ENCODE results near the genes COL9A2 and RIMS3.

DNA sequence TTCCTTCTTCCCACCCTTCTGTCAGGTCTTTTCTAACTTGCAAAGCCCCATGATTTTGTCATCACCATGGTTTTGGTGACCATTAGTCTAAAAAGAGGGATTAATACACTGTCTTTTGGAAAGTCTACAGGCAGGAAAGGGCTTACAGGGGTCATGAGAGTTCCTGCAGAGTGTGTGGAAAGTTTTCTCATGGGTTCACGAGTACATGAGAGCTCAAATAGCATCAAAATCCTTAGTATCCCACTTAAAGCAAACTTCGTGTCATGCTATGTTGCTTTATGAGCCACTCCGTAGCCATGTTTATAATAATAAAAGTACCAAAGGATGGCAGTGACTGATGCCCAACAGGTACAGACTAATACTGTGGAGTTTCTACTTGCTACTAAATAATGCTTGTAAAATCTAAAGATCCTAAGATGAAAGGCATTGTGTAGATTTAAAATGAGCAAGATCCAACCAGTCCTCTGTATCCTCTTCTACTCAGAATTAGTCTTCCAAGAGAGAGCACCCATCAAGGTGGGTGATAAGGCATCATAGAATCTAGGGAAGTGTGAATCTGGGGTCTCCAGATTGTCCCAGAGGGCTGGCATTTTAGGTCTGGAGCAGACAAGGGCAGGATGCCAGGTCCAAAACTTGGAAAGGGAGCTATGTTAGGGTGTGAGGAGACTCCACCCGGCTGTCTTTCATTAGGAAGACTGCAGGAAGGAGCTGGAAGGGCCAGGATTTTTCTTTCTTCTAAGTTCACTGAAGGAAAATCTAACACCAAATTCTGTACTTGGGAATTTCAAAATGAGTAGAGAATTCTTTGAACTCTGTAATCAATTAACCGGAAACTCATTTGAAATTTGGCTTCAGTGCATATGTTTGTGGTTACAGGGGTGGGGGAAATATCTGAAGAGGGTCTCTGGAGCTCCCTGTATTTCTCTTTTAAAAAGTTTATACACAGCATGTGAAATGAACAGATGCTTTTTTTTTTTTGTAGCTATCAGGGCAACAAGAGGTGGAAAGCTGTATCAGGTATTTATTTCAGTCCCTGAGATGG lies 86.2 kb upstream of the BMP8A start:
- PRO-cap: no peak
- RAMPAGE, long total RNA, 3 experiments: no peak in any of the 3 experiments

- PRO-cap: no peak
- RAMPAGE, long total RNA, 3 experiments: no peak in any of the 3 experiments
Observed at GRCh38 chr1:39432226-39432855, 59.1 kb upstream of the BMP8A start.

DNA sequence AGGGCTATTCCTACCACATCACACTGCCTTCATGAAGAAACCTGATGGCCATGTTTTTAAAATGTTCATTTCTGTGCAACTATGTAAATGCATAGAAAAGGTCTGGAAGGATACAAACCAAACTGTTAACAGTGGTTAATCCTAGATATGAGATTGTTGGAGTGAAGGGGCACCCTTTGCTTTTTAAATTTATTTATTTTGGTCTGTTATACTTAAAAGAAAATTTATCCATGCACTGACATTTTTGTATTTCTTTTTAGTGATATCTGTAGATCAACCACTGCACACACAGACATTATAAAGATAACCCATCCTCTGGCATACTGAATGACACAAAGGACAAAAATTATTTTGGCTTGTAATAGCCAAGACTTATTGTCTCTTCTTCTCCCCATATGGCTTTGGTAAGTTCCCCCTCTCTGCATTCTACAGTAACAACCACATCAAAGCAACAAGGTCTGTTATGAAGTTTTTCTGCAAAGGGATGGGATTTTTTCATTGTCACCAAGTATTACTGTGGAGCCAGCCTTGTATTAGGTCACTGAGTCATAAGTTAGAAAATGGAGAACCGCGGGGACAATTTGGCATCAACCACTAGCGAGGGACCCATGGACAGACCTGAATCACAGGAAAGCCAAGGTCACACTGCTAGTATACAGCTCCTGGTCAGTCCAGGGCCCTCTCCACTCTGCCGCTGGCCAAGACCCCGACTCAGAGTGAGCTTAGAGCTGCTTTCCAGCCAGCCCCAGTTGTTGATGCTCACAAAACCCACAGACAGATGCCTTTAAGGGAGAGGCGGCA lies 6.2 kb downstream of the PABPC4 start:
- PRO-cap: no peak
- RAMPAGE, long total RNA, 3 experiments: no peak in any of the 3 experiments

GRCh38 chr1:39571021-39571503 lies 5.5 kb downstream of the PABPC4 start:
- PRO-cap: no peak
- RAMPAGE, long total RNA, 3 experiments: no peak in any of the 3 experiments

DNA sequence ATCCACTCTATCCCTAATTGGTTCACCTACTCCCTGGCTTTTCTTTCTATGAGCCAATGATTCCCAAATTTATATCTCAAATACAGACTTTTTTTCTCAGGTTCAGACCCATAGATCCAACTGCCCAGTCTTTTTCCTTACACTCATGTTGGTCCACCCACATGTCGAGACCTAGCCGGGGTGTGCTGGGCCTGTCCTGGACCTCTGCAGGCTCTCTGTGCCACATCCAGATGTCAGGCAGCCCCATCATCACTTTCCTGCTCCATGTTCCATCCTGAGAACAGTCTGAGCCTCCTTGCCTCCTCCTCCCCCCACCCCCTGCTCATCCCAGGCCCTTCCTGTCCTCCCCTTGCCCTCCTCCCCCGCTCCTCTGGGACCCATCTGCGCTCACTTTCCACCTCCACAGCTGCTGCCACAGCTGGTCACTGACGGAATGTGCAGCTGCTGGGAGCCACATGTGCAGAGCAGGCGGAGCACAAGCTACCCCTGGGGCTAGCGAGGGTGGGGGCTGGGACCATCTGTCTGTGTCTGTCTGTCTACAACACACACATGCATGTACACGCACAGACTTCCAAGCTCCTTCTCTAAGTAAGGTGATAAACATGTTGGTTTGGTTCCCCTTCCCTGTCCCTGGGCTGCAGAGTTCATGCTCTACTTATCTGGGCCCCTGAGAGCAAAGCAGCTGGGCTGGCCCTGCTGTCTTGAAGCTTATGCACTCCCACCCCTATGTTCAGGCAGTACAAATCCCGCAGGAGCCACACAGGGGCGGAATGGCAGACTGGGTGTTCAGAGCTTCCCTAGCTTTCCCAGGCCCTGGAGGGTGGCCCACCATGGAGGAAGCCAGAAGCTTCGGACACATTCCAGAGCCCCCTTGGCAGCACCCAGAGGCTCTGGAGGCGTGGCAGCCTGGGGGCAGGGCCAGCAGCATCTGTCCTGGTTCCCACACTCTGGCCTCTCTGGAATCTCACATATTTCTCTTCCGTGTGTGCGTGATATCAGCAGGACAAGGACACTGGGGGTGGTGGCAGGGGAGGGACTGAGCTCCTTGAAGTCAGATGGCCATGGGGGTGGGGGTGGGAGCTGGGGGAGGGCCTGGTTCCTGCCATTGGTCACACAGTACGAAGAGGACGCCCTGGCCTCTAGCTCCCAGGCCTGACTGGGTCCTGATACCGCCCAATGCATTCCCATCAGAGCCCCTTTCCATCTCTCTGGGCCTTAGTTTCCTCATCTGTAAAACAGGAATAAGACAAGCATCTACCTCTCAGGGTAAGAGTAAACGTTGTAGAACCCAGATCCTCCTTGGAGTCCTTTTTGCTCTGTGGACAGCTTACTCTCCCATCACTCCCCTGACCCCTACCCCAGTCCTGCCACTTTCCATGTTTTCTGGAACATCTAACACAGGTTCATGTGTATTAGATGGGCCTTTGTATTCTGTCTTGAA lies 7.0 kb upstream of the HEYL start:
- PRO-cap: bidirectional peak, plus-strand start at position 1,105 of the sequence, minus-strand start at position 1,014 of the sequence
- RAMPAGE, long total RNA, 3 experiments: no peak in any of the 3 experiments

DNA sequence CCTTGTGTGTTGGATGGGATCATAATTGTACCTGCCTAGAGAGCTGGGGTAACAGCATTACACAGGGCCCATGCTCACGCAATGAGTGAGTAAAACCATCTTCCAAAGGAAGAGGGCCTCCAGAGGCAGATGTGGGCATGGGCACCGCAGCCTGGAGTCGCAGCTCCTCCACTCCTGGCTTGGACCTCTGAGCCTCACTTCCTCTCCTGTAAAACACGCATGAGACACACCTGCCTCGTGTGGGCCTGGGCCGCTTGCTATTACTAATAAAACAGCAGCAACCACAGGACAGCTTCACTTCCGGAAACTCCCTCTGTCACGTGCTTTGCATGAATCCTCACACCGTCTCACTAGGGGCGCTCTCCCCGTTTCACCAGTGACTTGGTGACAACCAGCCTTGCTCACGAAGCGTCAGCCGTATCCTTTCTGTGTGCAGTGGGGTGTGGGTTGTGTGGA lies 10.4 kb upstream of the BMP8B start:
- PRO-cap: no peak
- RAMPAGE, long total RNA, 3 experiments: no peak in any of the 3 experiments

DNA sequence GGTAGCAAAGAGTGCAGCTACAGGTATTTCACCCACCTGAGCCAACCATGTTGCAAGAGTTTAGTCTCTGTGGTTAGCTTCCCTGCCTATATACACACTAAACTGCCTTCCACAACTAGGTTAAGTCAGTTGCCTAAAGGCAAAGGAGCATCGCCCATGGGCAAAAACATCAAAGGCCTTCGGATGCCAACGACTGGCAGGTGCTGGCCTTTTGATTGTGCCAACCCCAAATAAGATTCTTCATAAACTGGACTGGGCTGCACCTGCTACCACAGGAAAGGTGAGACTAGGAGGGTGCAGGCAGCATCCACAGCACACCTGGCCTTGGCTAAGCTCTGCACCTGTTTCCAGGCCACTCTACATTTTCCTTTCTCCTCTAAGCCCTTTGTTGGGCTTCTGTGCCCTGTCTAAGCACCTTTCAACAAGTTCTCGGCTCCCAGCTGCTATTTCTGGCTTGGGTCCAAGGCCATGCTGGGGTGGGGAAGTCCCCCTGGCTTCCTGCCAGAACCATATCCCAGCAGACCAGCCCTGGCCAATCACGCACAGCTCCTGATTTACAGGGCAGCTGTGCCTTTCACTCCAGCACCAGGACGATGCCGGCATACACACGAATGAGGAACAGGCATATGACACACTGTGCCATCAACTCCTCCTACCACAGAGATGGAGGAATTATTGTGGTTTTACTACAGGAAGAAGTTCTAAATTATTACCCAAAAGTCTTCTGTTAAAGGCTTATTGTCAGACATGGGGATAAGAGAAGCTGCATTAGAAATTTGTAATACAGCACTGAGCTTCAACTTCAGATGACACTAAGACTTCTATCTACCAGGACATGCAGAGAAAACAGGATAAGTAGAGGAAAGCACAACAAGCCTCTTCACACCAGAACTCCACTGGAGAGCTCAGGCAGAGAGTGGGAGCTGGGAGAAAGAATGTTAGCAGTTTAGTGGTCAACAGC lies 37.7 kb downstream of the TRIT1 start:
- PRO-cap: unidirectional peak, plus-strand start at position 602 of the sequence
- RAMPAGE, long total RNA, 3 experiments: no peak in any of the 3 experiments

DNA sequence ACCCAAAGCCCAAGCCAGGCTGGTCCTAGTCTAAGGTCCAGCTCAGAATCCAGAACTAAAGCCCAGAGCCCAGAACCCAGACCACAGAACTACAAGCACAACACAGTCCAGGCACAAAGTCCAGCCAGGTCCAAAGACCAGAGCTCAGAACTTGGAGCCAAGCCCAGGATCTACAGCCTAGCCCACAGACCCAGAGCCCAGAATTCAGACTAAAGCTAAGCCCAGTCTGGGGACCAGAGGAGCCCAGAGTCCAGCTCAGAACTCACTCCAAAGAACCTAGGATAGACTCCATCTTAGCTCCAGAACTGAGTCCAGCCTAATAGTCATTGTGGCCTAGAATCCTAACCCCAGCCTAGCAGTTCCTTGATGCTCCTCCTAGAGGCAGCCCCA lies 17.8 kb upstream of the MFSD2A start:
- PRO-cap: no peak
- RAMPAGE, long total RNA, 3 experiments: no peak in any of the 3 experiments

GRCh38 chr1:39959763-39960565 lies 5.0 kb downstream of the MFSD2A start:
- PRO-cap: no peak
- RAMPAGE, long total RNA, 3 experiments: no peak in any of the 3 experiments

DNA sequence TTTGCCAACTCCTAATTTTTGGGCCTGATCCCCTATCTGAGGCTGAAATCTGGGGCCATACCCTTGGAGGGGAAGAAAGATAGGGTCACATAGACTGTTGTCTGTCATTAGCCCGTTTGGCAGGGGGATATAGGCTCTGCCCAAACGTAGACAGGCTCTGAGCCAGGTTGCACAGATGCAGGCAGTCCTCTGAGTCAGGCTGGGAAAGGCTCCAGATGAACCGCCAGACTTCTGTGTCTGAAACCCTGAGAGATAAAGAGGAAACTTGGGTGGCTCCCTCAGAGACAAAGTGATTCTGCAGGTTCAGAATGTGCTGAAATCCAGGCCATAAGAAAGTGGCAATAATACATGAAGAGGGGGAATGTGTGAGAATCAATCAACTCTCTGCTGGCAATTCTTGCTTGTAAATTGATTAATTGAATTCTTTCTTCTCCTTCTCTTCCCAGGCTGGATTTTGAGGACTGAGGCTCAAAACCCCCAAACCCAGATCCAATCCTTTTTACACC lies 3.9 kb upstream of the CAP1 start:
- PRO-cap: no peak
- RAMPAGE, long total RNA, 3 experiments: no peak in any of the 3 experiments

GRCh38 chr1:40049587-40050262 lies 9.2 kb downstream of the CAP1 start:
- PRO-cap: bidirectional peak, plus-strand start at chr1:40050062, minus-strand start at chr1:40049874
- RAMPAGE, long total RNA, 3 experiments: no peak in any of the 3 experiments

DNA sequence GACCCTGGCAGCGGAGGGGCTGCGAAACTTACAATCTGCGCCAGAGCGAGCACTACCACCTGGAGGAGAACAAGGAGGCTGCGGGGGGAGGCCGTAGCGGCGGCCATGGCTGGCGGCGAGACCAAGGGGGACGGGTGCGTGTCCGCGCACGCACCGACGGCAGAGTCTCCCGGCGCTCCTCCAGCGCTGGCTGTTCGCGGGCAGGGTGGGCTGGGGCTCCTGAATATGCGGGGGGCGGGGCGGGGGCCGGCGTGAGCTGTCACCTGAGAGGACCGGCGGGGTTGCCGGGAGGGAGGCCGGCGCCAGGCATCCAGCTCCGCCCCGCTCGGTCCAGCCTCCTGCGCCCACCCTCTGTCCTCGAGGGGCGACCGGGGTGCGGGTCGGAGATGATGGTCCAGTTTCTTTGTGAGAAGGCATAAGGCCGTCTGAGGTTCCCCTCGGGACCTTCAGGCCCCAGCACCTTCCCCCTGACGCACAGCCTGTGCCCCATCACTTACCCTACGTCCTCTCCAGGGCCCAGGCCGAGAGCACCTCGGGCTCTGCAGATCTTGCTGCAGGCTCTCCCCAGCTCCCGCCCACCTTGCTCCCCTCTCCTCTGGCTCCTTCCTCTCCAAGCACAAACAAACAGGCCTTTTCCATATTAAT lies at the start of gene COL9A2:
TSS of gene COL9A2 (minus strand) at position 196 of the 645 bp plus-strand sequence.
- PRO-cap: no peak
- RAMPAGE, long total RNA, 3 experiments: no peak in any of the 3 experiments

GRCh38 chr1:40338709-40339092 lies 21.6 kb upstream of the COL9A2 start:
- PRO-cap: no peak
- RAMPAGE, long total RNA, 3 experiments: no peak in any of the 3 experiments

- PRO-cap: unidirectional peak, minus-strand start at chr1:40340104
- RAMPAGE, long total RNA, 3 experiments: no peak in any of the 3 experiments
Observed at GRCh38 chr1:40339926-40340298, 22.8 kb upstream of the COL9A2 start.

DNA sequence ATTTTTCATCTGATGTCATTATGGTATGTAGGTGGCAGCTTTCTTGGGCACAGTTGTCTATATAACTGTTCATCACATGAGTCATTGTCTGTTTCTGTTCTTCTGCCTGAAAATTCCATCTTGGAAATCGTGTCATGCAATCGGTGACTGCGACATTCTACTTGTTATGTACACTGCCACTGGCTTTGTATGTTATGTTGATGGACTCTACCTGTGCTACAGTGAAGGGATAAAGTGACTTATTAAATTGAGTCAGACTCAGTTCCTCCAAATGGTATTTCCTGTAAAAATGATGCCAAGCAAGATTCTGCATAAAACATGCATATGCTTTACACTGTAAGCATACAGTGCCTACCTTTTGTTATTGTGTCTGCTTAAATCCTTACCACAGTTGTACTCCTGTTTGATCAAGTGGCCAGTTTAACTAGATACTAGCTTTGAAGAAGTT lies 8.6 kb downstream of the SMAP2 start:
- PRO-cap: no peak
- RAMPAGE, long total RNA, 3 experiments: no peak in any of the 3 experiments

- PRO-cap: no peak
- RAMPAGE, long total RNA, 3 experiments: no peak in any of the 3 experiments
Observed at GRCh38 chr1:40384149-40384855, 10.8 kb downstream of the SMAP2 start.

DNA sequence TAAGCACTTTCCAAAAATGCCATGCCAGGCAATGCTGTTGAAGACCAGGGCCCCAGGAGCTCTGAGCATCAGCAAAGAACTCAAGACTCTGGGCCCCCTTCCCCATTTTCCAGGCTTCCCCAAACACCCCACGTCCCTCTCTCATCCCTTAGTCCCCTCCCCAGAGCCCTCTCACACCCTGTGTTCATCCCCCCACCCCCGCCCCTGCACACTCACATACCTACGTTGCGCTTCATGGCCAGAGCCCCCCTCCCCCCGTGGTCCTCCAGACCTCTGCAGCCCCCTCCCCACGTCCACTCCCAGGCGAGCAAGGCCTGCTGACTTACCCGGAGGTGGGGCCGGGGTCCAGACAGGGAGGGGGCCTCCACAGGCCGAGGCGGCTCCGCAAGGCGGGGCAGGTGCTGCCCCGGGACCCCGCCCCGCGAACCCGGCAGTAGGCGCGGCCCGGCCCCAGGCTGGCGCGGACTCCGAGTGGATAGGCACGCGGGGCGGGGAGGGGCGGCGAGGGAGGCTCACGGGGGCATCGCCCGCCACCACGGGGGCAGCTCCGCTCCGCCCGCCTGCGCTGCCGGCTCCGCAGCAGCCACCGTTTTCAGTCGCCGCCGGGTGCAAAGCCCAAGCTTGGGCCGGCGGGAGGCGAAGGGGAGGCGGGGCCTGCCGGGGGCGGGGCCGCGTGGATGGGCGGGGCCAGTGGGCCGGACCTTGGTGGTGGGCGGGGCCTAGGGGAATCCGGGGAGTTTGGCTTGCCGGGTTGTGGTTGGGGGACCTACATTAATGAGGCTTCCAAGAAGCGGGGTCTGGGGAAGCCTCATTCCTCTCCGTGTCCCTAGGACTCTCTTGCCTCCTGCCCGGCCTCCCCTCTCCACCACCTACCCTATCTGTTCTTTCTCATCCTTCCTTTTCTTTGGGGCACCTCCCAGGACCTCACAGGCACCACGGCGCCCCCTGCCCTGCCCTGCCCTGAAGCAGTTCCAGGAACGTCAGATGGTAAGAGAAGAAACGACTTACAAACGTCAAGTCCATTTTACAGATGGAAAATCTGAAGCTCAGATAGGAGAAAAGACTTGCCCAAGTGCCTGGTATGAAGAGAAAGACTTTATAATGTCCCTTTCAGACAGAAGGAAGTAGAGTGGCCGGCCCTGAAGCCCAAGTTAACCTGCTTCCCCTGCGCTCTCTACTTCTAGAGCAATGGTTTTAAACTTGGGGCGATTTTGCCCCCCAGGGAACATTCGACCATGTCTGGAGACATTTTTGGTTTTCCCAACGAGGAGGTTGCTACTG lies at the start of gene RIMS3:
TSS of gene RIMS3 (minus strand) at position 615 of the 1,281 bp plus-strand sequence.
- PRO-cap: bidirectional peak, plus-strand start at position 735 of the sequence, minus-strand start at position 594 of the sequence
- RAMPAGE, long total RNA, 3 experiments: no peak in any of the 3 experiments

GRCh38 chr1:40708531-40709917 lies 17.5 kb downstream of the NFYC start:
- PRO-cap: bidirectional peak, plus-strand start at chr1:40709333, minus-strand start at chr1:40709168
- RAMPAGE, long total RNA, 3 experiments: no peak in any of the 3 experiments

GRCh38 chr1:40710178-40711315 lies 19.0 kb downstream of the NFYC start:
- PRO-cap: no peak
- RAMPAGE, long total RNA, 3 experiments: no peak in any of the 3 experiments

- PRO-cap: bidirectional peak, plus-strand start at chr1:40806935, minus-strand start at chr1:40806812
- RAMPAGE, long total RNA, 3 experiments: no peak in any of the 3 experiments
Observed at GRCh38 chr1:40806507-40807186, 23.1 kb downstream of the KCNQ4 start.